LUHMES (cell line): ENCODE measurements around the genes C17orf107 and ZFP3.

DNA sequence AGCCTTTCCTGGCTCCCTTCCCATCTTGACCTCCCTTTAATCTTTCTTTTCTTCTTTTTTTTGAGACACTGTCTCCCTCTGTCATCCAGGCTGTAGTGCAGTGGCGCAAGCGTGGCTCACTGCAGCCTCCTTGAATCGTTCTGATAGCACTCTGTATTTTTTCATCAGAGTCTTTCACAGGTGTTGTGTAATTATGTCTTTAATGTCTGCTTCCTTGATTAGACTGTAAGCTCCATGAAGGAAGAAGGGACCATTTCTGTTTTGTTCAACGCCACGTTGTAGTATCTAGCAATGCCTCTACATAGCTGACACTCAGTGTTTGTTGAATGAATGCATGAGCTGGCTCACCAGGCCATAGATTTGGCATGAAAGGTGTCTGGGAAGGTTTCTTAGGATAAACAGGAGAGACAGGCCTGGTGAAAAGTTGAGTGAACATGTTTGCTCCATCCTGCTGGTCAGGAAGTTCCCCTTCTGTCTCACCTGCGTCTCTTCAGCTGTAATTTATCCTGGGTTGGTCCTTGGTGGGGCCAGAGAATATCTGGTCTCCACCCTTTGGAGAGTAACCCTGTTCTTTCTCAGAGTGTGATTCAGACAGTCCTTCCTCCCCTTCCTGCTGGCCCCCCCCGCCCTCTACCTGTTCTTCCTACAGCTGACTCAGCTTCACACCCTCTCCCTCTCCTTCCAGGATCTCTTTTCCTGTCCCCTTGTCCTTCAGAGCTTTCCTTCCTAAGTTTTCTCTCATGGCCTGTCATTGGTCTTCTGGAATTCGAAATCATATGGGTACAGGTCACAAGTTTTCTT is 17.0 kb downstream of the MINK1 start:
- PRO-cap = no peak

DNA sequence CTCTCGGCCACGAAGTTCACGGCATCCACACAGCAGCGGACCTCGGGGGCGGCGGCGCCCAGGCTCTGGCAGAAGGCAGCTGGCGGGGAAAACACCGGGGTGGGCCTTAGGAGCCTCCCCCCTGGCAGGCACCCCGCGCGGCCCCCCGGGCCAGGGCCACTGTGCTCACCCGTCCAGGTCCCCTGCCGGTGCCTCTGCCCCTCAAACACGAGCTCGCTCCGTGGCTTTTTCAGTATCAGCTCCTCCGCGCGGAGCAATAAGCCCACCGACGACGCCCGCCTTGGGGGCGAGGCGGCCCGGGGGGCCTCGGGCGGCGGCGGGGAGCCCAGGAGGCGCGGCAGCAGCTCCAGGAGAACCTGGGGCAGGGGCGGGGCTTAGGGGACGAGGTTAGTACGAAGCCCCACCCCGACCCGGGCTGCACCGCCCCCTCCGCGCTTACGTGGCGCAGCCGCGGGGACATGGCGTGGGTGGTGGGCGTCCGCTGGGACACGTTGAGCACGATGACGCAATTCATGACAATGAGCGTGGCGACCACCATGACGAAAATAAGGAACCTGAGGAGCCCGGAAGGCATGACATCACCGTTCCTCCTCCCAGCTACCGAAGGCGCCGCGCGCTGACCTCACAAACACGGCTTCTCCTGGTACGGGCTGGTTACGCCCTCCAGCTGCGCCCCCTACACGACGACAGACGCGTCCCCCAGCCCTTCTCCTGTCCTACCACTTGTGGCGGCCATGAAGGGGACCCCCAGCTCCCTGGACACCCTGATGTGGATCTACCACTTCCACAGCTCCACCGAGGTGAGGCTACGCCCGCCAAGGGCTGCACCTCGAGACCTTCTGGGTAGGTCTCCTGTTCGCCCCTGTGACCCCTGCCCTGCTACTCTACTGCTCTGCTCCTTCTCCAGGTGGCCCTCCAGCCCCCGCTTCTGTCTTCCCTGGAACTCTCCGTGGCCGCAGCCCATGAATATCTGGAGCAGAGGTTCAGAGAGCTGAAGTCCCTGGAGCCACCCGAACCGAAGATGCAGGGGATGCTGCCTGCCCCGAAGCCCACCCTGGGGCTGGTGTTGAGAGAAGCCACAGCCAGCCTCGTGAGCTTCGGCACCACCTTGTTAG is at the start of gene C17orf107:
TSS of gene C17orf107 (plus strand) at position 508 of the 1,115 bp plus-strand sequence.
- PRO-cap = no peak

DNA sequence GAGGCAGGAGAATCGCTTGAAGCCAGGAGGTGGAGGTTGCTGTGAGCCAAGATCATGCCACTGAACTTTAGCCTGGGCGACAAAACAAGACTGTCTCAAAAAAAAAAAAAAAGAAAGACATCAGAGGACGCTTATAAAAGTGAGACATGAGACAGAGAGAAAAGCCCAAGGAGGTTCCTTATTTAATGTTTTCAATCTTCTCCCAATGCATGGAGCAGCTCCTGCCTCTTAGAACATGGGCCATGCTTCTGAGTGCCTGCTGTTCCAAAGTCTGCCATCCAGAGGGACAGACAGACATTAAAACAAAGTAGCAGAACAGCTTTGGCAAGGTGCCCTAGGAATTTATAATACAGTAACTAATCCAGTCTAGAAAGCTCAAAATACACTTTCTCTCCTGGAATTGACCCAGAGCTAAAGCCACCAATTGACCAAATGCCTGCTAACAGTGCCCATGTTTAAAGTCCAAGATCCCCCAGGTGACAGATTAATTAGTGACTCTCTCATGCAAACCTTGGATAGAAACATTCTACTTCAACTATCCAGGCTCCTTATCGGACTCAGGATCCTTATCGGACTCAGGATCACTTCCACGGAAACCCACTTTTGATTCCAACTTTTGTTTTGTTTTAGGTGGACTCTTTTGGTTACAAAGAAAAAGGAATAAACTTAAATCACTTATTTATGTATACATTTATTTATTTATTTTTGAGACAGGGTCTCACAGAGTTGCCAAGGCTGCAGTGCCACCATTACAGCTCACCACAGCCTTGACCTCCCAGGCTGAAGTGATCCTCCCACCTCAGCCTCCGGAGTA is 11.1 kb upstream of the CHRNE start:
- PRO-cap = no peak

DNA sequence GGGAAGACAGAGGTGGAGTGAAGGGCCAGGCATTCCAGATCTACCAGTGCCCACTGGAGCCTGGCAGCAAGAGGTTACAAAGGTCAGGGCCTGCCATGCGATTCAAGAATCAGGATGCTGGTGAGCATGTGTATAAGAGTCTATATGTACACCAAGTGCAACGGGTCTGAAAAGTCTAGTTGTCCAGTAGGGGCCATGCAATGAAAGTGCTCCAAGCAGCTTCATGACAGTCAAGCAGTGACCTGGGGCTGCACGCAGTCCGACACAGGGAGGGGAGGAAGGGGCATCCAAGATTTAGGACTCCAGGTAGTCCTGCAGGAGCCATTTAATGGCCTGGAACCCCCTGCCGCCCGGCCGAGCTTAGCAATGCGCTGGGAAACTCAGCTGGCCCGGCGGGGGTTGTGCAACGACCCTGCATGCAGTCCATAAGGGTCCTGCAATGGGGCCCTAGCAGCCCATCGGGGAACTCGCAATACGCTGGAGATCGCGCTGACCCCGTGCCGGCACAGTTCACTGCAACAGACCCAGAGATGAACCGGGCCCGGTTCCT is 554 bp downstream of the SLC25A11 start:
- PRO-cap = no peak

DNA sequence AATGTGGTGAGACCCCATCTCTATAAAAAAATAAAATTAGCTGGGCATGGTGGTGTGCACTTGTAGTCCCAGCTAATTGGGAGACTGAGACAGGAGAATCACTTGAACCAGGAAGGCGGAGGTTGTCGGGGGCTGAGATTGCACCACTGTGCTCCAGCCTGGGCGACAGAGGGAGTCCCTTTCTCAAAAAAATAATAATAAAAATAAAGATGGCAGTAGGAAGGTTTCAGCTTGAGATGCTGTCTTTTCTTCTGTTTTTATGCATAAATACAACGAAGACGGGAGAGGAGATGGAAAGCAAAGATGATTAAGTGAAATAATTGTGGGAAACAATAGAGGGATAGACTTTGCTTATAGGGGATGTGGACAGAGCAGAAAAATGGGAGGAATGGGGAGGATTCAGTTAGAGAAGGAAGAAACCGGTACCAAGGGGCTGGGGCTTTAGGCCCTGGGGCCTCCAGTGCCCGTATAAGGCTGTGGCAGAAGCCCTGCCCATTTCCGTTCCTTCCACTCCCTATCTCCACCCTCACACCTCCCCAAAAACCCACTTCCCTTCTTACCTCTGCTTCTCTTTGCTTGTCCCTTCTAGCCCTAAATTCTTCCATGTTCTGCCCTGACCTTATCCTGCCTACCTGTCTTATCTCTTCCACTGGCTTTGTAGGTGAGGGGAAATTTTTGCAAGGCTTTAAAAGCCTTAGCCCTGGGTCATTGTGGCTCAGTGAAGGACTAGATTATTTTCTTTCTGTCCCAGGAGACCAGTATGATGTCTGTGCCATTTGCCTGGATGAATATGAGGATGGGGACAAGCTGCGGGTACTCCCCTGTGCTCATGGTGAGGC is 4.0 kb downstream of the RNF167 start:
- PRO-cap = no peak

DNA sequence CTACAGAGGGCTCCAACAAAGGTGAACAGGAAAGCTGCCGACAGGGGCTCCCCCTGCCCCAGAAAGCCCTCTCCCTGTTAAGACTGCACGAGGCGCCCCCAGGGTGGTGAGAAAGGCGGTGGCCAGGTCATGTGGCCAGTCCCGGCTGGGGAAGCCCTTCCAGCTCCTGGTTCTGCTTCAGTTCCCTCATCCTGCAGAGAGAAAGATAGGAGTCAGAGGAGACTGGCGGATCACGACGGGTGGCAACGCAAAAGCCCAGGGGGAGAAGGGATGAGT is 950 bp upstream of the SPAG7 start:
- PRO-cap = no peak

DNA sequence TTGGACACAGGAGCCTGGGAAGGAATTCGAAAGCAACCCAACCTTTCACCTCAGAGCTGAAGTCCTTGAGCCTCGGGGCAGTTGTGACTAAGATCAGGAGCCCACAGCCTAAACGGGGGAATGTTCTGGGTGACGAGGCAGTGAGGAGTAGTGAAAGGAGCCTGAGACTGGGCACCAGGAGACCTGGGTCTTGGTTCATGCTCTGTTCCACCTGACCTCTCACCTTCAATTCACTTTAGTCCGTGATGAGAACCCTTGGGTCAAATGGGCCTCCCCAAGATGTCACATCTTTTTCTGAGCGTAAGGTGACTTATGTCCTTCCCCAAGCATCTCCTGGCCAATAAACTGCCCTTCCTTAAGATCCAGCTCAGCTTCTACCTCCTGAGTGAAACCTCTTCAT is 9.6 kb upstream of the SLC52A1 start:
- PRO-cap = no peak

- PRO-cap = bidirectional peak, plus-strand start at chr17:5078501, minus-strand start at chr17:5078434
These were observed at the start of gene ZFP3 for GRCh38 chr17:5077736-5078875. TSS of gene ZFP3 (plus strand) at chr17:5078467.

- PRO-cap = no peak
These were observed 5.1 kb downstream of the USP6 start for GRCh38 chr17:5120867-5121404.

GRCh38 chr17:5362822-5363139 is 56.7 kb downstream of the NUP88 start:
- PRO-cap = no peak

DNA sequence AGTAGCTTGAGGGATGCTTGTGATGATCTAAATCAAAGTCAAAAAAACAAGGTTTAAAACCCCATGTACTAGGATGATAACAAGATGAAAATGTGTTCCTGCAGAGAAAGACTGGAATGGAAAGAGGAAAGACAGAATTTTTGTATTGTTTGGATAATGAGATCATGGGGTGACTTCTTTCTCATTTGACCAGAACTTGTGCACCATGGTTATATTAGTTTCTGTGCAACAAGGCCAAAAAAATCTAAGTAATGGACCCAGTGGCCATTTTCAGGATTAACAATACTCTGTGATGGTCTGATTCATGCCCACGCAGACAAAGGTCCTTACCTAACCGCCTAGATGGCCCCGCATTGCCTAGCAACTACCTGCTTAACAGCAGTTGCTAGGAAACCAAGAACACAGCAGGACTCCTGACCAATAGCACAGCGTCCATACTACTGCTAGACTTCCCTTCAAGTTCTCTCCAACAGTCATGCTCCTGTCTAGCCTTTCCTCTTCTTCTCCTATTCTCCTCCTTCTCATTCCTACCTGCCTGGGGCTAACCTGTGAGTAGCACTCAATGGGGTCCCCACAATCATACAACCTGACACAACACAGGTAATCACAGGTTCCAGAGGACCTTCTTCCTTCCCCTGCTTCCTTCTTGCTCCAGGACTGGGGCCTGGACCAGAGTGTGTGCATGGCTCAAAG is 8.0 kb upstream of the ENSG00000286190 start:
- PRO-cap = no peak

DNA sequence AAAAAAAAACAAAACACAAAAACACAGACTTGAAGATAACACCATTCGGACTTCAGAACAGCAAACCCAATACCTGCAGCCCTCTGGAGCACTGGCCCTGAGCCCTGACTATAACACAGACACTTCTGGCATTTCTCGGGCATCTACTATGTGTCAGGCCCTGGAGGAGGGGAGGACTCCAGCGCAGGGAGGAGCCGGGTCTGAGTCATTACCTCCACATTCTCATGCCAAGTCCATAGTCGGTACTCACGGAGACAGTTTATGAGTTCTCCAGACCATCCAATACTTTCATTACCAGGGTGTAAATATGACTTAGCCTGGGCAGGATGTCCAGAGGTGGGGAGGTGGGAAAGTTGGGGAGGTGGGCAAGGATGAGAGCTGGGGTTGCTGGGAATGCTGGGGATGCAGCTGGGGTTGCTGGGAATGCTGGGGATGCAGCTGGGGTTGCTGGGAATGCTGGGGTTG is 48.7 kb downstream of the PITPNM3 start:
- PRO-cap = no peak

DNA sequence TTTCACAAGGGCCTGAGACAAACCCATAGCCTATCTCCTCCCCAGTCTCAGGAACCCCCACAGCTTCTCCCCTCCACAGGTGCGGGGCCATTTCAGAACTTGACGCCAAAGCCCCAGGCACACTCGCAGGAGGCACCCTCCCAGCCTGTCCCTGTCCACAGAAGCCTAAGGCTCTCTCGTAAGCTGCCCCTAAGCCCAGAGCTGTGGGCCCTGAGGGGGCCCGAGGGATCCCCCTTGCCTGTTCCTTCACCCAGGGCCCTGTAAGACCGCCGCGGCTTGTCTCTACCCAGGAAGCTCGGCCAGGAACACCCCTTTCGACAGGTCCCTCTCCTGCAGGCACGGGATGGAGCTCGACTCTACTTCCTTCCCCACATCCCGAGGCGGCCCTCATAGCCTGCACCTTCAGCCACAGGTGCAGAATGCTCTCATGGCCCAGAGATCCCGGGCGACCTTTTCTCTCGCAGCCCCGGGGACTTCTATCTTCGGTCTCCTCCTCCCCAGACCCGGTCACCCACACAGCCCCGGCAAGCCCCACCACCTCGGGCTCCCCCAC is 1.0 kb downstream of the KIAA0753 start:
- PRO-cap = no peak

GRCh38 chr17:6639954-6640223 is 622 bp downstream of the KIAA0753 start:
- PRO-cap = no peak

- PRO-cap = no peak
These were observed 24.1 kb downstream of the SLC13A5 start for GRCh38 chr17:6689027-6689602.

GRCh38 chr17:6690635-6691317 is 22.4 kb downstream of the SLC13A5 start:
- PRO-cap = no peak

GRCh38 chr17:7011259-7012162 is 913 bp upstream of the RNASEK start:
- PRO-cap = no peak

DNA sequence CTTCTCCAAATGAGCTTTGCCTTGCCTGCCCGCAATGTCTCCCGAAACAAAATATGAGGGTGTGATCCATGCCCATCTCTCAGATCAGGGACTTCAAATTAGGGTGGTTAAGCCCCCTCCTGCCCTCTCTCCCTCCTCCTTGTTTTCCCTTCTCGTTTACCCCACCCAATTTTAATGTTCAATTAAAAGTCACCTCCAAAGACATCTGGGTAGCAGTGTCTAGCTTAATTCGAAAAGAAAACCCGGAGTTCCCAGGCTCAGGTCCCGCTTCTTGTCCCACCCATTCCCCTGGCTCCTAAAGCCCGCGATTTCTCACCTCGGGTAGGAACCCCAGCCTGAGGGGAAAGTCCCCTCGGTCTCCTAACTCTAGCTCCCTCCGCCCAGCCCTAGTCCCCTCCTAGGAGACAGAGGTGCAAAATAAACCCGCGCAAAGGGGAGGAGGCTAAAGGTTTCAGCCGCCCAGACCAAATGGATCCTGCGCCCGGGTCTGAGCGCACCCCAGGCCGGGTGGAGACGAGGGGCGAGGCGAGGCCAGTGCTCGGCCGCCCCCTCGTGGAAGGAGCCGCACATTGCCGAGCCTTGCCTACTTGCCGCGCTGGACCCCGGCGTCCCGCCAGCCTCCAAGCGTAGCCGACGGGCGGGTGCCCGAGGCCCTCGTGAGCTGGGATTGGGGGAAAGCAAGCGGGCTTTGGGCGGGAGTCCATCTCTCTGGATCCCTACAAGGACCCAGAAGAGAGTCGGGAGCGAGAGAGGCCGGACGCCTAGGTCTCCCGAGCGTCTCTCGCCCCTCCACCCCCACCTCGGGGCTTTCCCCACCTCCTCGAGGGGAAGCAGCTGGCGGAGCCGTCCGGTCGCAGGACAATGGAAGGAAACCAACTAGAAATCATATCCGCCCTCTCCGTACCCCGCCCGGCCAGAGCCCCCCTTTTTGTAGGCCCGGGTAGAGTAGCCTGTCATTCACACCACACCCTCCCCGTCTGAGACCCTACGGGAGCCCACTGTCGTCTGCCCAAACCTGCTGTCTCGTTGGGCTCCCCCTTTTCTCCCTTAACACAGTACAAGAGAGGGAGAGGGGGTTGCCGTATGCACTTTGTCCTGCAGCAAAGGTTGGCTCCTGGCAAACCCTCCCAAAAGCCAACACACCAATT is 872 bp upstream of the BCL6B start:
- PRO-cap = no peak

DNA sequence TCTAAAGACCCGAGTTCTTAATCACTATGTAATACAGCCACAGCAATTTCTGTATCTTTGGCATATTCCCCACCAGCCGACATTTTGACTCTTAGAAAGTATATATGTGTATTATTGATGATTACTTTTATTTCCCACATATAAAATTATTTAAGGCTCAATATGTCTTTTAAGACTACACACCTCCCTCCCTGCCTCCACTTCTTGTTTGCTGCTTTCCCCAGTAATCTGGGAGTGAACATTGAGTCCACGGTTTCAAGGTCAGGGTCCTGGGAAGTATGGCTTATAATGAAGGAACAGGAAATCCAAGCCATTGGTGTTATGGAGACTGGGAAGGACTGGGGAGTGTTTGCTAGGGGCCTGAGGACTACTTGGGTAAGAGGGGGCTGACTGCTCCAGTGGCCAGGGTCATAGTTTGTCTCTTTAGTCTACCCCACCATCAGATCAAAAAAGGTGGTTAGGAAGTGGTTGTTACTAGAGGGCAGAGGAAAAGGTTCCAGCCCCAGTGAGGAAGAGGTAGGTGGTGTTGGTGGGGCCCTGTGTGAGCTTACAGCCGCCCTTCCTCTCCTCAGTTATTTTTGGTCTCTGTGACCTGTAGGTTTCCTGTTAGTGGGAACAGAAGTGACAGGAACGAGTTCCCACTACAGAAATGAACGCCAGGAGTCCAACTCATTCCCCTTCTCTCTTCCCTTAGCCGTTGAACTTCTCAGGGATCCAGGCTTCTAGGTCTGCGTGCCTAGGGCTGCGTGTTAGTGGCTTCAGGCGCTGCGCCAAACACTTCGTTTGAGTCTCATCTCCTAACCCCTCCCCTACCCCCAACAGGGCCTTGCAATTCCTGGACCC is 755 bp upstream of the SLC16A13 start:
- PRO-cap = no peak

- PRO-cap = no peak
These were observed 2.3 kb downstream of the SLC16A13 start for GRCh38 chr17:7037820-7038757.